Suprapubic skin (tissue), 4 donors: ENCODE measurements around the gene PLIN4.

DNA sequence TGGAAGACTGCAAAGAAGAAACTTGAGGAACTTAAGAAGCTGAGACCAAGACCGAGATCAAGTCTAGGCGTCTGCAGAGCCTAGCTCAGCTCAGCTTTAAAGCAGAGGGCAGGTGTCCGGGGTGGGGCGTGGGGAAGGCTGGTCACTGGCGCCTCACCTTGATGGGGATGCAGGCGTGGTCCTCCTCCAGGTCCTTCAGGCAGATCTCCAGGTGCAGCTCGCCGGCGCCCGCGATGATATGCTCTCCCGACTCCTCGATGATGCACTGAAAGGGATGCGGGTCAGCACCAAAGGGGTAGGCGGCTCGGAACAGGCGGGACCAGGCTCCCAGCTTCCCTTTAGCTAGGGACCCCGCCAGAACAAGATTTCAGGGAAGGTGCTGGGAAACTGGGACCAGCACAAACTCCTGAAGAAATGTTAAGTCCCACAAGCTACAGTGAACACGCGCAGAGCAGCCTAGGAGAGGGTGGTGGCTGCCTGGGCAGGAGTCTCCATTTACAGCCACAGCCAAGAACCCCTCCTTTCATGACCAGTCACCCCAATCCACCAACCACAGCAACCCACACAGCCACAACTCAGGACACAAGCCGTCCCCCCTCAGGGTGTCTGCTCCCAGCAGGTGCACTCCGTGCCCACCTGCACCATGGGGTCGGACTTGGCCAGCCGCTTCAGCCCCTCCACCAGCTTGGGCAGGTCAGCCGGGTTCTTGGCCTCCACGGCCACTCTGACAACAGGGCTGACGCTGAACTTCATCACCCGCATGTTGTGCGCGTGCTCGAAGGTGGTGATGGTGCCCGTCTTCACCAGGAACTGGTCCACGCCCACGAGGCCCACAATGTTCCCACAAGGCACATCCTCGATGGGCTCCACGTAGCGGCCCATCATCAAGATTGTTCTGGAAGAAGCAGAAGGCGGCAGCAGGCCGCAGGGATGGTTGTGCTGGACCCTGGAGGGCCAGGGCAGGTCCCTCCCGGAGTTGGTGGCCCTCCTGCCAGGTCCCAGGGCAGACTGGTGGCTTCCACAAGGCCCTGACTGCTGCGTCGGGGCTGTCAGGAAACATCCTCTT lies 5.8 kb downstream of the EEF2 start:
- PRO-cap: no peak
- RAMPAGE, long total RNA, 4 experiments: start-site peak on the minus strand in 3 of 4 experiments, centred at positions 211 to 847 of the sequence, 81 to 1,333 reads per replicate

- PRO-cap: no peak
- RAMPAGE, long total RNA, 4 experiments: start-site peak on the minus strand in 4 of 4 experiments, at chr19:3981949-3982046 at its widest, 358 to 936 reads per replicate
These were observed 3.7 kb downstream of the EEF2 start for GRCh38 chr19:3981538-3982085.

GRCh38 chr19:3982516-3983432 lies 2.5 kb downstream of the EEF2 start:
- PRO-cap: no peak
- RAMPAGE, long total RNA, 4 experiments: start-site peak on the plus strand in 1 of 4 experiments, at chr19:3983267-3983282 at its widest, 14 reads per replicate; start-site peak on the minus strand in 4 of 4 experiments, at chr19:3982809-3983279 at its widest, 405 to 3,205 reads per replicate

DNA sequence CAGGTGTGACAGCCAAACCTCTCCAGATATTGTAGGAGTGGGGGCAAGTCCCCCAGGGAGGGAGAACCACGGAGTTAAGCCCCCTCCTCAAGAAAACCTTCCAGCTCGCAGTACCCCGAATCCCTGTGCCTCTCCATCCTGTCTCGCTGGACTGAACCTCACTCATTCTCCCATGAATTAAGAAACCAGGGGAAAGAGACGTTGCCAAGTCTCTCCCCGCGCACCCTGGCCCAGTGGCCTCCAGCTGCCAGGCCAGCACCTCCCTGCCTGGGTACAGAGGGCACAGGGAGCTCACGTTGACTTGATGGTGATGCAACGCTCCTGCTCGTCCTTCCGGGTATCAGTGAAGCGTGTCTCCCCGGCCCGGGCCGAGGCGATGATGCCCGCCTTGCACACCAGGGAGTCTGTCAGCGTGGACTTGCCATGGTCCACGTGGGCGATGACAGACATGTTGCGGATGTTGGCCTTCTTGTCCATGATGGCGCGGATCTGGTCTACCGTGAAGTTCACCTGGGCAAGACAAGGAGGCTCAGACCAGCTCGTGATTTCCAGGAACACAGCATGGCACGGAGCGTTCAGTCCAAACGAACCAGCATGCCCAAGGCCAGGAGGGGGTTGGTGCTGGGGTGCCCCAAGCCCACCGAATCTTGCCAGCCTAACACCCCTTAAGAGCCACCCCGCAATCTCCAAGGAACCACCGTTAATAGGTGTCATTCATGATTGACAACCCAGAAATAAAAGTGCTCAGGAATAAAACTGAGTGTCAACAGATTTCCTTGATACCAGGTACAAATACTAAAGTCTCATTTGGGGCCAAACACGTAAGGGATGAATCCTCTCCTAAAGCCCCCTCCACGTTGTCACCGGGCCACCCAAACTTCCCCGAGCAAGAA lies 1.2 kb downstream of the EEF2 start:
- PRO-cap: no peak
- RAMPAGE, long total RNA, 4 experiments: start-site peak on the minus strand in 2 of 4 experiments, centred at positions 357 to 364 of the sequence, 170 to 272 reads per replicate

- PRO-cap: no peak
- RAMPAGE, long total RNA, 4 experiments: start-site peak on the minus strand in 1 of 4 experiments, at chr19:4012965-4013364 at its widest, 7 reads per replicate
These were observed 5.4 kb downstream of the PIAS4 start for GRCh38 chr19:4012912-4013316.

- PRO-cap: no peak
- RAMPAGE, long total RNA, 4 experiments: no peak in any of the 4 experiments
These were observed 8.2 kb downstream of the PIAS4 start for GRCh38 chr19:4015710-4016165.

GRCh38 chr19:4044061-4044875 lies 22.4 kb downstream of the ZBTB7A start:
- PRO-cap: no peak
- RAMPAGE, long total RNA, 4 experiments: start-site peak on the minus strand in 4 of 4 experiments, at chr19:4044097-4044430 at its widest, 12 to 35 reads per replicate

- PRO-cap: no peak
- RAMPAGE, long total RNA, 4 experiments: no peak in any of the 4 experiments
These were observed 3.1 kb downstream of the ZBTB7A start for GRCh38 chr19:4063565-4064064.

GRCh38 chr19:4081308-4081789 lies 14.7 kb upstream of the ZBTB7A start:
- PRO-cap: no peak
- RAMPAGE, long total RNA, 4 experiments: no peak in any of the 4 experiments

GRCh38 chr19:4086232-4086993 lies 19.7 kb upstream of the ZBTB7A start:
- PRO-cap: no peak
- RAMPAGE, long total RNA, 4 experiments: no peak in any of the 4 experiments

DNA sequence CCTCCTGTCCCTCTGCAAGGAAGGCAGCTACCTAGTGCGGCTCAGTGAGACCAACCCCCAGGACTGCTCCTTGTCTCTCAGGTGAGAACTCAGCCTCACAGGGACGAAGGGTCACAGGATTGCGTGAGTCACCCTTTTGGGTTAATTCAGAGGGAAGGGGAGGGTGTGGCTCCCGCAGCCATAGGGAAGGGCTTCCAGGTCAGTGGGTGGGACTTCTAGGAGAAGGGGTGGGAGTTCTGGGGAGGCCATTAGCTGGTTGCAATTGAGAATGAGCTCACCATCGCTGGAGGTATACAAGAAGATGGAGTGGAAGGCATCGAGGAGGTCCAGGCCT lies 9.2 kb downstream of the SHD start:
- PRO-cap: no peak
- RAMPAGE, long total RNA, 4 experiments: no peak in any of the 4 experiments

DNA sequence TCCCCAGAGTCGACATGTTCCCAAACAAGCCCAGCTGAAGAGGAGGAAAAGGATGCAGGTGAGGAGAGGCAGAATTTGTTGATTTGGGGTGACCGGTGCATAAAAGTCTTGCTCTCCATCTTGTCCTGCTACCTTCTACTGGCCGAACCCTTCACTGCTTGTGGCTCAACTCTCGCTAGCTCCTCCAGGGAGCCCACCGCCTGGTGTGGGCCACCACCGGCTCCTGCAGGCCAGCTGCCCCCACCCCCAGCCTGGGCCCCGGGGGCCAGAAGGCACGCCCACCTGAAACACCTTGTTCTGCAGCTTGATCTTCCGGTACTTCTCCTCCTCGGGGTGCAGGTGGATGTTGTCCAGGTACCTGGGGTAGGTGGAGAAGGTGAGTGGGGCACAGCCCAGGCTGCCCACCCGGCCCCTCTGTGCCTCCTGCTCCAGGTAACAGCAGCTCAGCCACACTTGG lies 10.3 kb downstream of the UBXN6 start:
- PRO-cap: no peak
- RAMPAGE, long total RNA, 4 experiments: no peak in any of the 4 experiments

DNA sequence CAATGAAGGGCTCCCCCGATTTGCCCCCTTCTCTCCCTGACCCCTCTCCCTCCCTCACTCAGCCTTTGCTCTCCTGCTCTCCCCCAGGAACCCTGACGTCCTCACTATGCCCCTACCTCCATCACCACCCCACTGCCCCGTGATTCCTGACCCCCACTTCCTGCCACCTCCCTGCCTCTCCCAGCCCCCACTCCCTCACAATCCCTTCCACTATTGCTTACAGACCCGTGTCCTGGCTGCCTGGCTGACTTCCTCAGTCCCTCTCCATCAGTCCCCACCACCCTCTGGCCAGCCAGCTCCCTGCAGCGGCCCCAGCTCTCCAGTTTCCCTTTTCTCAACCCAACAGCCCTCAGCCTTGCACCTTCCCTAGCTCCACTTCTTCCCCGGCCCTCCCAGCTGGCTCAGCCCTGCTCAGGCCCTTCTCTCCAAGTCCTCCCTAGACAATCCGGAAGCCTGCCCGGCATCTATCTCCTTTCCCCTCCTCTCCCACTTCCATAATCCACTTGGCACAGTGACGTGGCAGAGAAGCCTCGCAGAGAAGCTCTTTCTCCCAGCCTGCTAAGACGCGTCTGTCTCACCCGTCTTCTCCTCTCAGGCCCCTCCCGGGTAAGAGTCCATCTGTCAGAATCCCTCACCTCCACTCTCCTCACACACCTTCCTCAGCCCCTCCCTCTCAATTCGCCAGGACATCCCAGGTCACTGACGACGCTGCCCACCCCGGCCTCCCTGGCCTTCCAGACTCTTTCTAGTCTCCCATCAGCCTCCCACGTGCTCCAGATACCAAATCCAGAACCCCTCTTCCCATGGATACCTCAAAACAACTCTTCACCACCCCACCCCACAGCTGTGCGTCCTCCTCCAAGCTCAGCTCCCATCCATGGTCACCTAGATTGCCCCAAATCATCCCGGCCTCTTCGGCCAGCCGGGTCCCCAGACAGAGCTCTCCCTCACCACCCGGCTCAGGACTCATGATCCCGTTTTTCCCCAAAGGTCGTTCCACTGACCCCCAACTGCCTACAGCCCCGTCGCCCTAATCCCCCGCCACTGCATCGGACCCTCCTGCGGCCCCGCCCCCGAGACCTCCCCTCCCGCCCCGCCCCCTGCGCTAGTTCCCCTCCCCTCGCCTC lies 989 bp downstream of the UBXN6 start:
- PRO-cap: no peak
- RAMPAGE, long total RNA, 4 experiments: start-site peak on the minus strand in 1 of 4 experiments, centred at position 892 of the sequence, 9 reads per replicate

- PRO-cap: no peak
- RAMPAGE, long total RNA, 4 experiments: no peak in any of the 4 experiments
These were observed 15.9 kb downstream of the PLIN4 start for GRCh38 chr19:4502343-4502836.

- PRO-cap: unidirectional peak, minus-strand start at chr19:4518486
- RAMPAGE, long total RNA, 4 experiments: start-site peak on the minus strand in 3 of 4 experiments, at chr19:4518465-4519128 at its widest, 5 to 109 reads per replicate
These were observed at the start of gene PLIN4 for GRCh38 chr19:4518292-4519325. Gene PLIN4 (minus strand): TSS chr19:4518486.

DNA sequence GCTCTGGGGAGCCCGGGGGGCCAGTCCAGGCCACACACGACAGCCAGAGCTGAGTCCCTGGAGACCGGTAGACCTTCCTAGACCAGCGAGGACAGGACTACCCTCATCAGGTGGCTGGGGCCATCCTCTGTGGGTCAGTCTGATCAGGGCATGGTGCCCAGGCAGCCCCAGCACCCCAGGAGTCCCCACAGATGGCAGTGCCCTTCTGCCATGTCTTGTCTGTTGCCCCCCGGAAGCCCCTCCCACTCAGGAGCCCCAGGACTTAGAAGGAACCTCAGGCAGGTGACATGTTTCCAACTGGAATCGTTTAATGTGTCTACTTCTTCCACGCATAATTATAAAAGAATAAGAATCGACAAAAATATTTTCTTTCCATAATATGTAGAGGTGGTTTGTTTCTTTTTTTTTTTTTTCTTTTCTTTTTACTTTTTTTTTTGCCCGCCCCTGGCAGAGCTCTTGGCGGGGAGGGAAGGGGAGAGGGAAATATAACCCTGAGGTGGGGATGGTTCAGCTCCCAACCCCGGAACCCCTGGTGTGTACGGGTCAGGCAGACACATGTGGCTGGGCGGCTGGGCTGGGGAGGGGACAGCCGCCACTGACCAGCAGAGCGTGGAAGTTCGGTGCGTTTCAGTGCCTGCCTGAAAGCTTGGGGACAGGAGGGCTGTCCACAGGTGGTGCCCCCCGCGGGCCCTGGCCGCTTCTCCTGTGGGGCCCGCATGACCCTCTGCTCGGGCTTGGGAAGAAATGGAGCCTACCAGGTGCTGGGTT lies 5.0 kb upstream of the MYDGF start:
- PRO-cap: no peak
- RAMPAGE, long total RNA, 4 experiments: no peak in any of the 4 experiments

DNA sequence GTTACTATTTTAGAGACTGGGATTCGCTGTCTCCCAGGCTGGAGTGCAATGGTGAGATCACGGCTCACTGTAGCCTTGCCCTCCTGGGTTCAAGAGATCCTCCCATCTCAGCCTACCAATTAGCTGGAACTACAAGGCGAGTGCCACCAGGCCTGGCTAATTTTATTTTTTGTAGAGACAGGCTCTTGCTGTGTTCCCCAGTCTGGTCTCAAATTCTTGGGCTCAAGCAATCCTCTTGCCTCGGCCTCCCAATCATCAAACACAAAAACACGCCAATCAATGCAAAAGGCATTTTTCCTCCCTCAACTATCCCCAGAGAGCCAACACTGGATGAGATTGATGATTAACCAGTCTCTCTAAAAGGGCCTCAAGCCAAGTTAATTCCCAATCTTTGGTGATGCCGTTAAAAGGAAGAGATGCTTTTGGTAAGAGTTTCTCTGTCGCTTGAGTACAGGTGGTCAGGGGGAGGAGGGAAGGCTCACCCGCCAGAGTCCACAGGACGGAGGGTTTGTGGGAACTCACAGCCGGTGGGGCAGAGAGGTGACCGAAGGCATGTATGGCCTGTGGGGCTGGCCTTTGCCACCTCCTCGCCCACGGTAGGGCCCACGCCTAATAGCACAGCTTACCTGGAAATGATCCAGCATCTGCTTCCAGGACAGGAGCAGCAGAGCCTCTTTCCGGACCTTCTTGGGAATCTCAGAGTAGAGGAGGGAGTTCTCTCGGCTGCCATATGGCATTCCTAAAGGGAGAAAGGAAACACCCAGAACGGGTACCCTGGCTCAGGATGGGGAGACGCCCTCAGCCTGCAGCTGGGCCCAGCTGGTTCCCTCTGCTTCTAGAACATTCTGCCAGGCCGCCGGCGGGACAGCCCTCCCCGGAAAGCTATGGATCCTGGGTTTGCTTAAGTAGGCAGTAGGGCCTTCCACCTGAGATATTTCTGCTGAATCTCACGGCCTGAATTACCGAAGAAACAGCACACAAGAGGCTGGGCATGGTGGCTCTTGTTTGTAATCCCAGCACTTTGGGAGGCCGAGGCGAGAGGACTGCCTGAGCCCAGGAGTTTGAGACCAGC lies 18.1 kb downstream of the DPP9 start:
- PRO-cap: no peak
- RAMPAGE, long total RNA, 4 experiments: no peak in any of the 4 experiments

- PRO-cap: no peak
- RAMPAGE, long total RNA, 4 experiments: no peak in any of the 4 experiments
These were observed 911 bp upstream of the DPP9 start for GRCh38 chr19:4724426-4725080.

- PRO-cap: no peak
- RAMPAGE, long total RNA, 4 experiments: no peak in any of the 4 experiments
These were observed 21.2 kb upstream of the DPP9 start for GRCh38 chr19:4744798-4745343.

DNA sequence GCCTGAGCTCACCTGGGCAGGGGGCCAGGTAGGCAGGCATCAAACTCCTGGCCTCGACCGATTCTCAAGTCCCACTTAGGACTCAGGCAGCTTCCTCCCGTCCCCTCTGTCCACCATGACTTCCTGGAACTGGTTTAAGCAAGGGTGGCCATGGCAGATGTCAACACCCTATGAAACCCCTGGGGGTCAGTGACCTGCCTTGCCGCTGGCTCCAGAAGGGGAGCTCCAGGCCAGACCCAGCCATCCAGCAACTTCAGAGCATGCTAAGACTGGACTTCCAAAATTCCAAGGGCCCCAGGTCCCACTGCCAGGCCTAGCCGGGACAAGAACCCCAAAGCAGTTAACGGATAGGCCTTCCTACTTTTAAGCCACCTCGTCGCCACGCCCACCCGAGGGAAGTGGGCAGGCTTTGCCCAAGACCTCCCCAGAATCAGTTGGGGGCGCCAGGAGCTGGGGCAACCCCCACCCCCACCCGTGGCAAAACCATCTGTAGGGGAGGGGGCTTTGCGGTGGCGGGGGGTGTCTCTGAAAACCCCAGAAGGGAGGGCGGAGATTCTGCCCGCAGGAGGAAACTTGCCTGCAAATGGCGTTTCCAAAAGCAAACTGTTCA lies 680 bp downstream of the PLIN3 start:
- PRO-cap: no peak
- RAMPAGE, long total RNA, 4 experiments: no peak in any of the 4 experiments